Pulmonary lymph node (tissue), 1 donor: Measurements from ENCODE around the genes PEX6 and YIPF3.

DNA sequence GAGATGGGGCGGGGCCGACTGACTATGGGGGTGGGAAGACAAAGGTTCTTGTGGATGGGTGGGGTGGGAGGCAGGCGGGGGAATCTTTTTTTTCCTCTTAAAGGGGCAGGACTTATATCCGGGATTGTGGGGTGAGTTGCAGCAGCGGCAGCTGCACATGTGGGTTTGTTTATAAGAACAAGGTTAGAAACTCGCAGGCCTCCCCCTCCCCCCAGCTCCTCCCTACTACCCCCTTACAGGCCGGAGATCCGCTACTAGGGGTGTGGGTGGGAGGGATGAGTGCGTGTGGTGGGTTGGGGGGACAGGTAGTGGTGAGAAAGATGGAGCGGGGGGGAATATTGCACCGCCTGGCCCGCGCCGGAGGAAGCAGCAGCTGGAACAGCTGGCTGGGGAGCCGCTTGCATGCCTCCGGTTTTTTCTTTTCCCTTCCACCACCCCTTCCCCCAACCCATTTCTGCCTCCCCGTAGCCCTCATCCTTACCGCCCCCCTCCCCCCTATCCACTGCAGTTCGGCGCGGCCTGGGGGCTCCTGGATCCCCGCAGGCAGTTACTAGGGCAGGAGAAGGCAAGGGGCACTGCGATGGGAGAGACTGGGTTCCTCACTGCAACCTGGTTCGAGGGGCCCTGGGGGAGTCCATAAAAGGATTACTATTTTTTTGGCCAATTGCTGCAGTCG lies 467 bp upstream of the TBCC start:
- PRO-cap: bidirectional peak, plus-strand start at position 127 of the sequence, minus-strand start outside the sequence; bidirectional peak, plus-strand start at position 376 of the sequence, minus-strand start at position 167 of the sequence; bidirectional peak, plus-strand start at position 507 of the sequence, minus-strand start at position 427 of the sequence; bidirectional peak, plus-strand start outside the sequence, minus-strand start at position 611 of the sequence

DNA sequence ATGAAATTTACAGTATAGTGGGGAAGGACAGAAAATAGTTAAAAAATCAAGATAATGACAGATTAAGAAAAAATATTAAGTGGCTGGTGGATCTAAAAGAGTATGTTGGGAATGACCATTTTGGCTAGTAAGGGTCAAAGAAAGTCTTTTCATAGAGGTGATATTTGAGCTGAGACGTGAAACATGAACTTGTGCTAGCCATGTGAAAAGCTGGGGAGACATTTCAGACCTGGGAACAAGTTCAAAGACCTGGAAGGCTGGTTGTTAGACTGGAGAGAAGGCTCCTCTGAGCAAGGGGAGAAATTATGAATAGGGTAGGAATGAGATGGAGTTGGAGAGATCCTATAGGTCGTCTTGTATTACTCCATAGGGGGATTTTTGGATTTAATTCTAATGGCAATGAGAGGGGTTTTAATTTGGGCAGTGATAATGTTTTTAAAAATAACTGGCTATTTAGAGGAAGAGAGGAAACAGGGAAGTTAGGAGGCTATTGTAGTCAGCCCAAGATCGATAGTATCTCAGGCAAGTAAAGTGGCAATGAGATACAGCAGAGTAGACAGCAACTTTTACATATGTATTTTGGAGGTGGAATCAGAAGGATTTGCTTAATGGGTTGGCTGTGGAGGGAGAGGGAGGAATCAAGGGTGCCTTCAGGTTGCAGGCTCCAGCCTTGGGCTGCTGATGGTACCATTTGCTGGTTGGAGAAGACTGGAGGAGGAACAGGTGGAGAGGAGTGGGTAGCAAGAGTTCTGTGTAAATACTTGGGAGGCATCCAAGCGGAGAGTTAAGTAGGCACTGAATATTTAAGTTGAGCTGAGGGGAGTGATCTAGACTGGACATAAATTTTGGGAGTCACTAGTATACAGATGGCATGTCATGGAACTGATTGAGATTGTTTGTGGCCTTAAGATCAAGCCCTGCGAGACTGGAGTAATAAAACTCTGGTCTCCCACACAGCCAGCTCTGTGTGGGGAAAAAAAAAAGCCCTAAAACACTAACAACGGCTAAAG lies 5.0 kb downstream of the BICRAL start:
- PRO-cap: no peak

DNA sequence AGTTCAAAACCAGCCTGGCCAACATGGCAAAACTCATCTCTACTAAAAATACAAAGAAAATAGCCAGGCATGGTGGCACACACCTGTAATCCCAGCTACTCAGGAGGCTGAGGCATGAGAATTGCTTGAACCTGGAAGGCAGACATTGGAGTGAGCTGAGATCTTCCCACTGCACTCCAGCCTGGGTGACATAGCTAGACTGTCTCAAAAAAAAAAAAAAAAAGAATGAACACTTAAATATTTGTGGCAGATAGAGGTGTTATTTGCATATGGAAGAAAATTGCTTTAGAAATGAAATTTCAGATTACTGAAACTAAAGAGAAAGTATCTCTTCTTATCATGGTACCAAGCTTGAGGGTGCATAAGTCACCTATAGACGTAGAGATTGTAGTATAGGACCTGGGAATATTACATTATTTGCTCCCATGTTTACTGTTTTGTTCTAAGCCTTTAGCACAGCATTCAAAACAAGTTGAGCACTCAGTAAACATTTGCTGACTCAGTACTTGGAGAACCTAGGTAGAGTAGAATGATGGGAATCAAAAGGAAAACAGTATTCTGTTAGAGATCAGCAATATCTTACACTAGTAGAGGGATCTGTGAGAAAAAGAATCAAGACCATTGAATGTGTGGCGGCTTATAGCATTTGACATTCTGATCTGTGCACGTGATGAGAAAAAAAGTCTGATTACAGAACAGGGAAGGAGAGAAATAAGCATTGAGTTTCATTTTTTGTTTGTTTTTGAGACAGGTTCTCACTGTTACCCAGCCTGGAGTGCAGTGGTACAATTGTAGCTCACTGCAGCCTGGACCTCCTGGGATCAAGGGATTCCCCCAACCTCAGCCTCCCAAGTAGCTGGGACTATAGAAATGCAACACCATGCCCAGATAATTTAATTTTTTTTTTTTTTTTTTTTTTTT lies 7.8 kb downstream of the BICRAL start:
- PRO-cap: no peak

GRCh38 chr6:42962838-42963681 lies 2.5 kb downstream of the GNMT start:
- PRO-cap: no peak

GRCh38 chr6:42963878-42964480 lies 3.4 kb downstream of the GNMT start:
- PRO-cap: no peak

DNA sequence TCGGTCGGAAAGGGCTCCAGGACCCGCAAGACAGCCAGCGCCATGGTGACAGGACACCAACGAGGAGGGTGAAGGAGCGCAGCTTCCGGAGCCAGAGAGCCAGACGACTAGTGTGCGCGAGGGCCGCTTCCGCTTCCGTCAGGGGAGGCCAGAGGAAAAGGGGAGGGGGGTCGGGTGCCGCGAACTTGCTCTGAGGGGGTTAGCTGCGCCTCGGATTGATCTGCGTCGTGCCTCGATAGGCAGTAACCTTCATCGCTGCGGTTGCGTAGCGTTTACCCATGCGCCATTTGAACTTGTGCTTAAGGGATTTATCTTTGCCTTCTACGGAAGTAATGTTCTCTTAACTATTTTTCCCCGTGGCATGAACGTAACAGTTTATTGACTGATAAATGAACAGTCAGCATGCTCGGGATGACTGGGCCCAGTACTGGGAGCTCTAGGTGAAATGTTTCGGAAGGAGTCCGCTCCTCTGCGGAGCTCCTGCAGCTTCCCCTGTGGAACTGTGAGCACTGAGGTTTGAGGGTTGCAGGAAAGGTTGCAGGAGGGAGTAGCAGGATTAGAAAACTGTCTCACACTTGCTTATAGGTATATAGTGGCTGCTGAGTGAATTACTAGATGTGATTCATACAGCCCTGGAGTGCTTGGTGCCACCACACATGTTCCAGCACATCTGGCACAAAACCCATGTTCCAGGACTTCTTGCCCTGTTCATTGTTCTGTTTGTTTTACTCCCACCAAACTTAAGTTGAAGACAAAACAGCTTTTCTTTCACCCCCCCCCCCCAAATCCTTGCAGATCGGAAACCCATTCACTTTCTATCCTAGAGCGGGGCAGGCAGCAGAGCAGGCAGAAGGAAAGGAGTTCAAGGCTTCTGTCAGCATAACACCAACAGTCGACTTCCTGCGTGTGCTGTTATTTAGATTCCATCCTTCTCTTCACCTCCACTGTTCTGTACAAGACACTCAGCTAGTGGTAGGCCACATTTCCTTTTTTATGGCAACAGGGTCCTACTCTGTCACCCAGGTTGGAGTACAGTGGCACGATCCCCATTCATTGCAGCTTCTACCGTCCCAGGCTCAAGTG lies at the start of gene PEX6:
PEX6 (minus strand) TSS at position 75 of the 1,083 bp plus-strand sequence.
- PRO-cap: bidirectional peak, plus-strand start at position 182 of the sequence, minus-strand start at position 98 of the sequence

DNA sequence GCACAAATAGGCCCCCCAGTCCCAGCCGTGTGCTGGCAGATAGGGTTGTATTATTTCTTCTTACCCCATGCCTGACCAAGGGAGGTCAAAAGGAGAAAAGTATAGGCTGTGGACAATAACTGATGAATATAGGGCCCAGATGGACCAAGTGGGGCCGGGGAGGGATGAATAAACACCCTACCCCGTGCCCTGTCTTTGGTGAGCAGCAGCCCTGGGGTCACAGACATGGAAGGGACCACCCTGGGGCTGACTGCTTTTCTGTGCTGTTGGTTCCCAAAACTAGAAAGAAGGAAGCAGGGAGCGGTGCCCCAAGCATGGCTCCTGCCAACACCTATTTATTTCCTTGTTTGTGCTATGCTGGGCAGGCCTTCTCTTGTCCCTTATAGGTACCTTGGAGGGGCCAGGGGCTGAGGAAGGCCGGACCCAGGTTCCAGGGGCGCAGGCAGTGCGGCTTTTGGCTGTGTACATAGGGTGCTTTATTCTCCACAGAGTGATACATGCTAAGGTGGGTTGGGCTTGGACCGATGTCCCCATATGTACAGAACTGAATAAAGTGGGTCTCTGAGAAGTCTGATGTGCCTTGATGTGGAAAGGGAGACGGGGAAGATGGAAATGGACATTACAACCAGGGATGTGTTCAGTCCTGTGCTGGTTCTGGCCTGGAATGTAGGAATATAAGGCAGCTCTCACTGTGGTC lies 1.8 kb downstream of the MEA1 start:
- PRO-cap: unidirectional peak, plus-strand start at position 404 of the sequence

DNA sequence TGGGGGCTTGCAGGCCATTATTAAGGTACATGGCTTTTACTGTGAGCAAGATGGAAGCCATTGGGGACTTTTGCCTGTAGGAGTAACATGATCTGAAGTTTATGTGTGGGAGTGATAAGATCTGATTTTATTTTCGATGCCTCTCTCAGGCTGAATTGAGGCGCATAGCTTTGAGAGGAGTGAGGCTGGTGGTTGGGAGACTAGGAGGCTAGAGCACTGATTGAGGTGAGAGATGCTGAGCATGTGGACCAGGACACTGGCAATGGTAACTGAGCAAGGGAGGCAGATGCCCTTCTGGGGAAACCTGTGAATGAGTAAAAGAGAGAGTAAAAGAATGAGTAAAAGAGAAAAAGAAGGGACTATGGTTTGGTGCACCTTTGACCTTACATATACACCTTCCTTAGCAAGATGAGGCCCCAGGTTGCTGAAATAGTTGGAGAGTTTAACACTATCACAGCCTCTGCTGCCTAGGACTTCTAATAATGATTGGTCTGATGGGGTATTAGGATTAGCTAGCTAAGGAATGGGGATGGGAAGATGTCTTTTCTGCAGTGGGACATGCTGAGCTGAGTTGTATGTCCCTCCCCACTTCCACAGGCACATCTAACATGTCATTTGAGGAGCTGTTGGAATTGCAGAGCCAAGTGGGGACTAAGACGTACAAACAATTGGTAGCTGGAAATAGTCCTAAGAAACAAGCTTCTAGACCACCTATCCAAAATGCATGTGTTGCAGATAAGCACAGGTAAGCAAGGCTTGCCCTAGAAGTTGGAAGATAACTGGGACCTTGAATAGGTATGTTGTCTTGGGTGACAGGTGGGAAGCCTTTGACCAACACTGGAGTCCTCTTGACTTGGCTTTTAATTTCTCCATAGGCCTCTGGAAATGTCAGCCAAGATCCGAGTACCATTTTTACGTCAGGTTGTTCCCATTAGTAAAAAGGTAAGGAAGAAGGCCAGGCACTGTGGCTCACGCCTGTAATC lies 3.3 kb downstream of the RRP36 start:
- PRO-cap: no peak

DNA sequence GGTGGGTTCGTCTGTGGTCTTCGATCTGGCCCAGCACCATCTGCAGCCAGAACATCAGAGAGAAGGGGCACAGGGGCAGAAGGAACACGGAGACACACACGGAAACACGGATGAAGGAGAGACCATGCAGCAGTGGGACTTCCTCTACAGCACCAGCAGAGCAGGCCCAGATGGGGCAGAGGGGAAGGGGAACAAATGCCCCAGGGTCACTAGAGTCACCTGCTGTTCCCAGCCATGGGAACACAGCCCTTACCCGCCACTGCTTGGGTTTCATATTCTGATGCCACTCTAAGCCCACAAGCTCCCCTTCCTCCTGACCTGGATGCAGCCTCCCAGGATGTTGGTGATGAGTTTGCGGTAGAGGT lies 7.1 kb downstream of the CUL7 start:
- PRO-cap: no peak

- PRO-cap: no peak
These were observed 23.8 kb upstream of the SRF start for GRCh38 chr6:43147285-43147655.

- PRO-cap: no peak
These were observed 814 bp downstream of the ZNF318 start for GRCh38 chr6:43368551-43369115.

GRCh38 chr6:43455716-43456238 lies 429 bp upstream of the DLK2 start:
- PRO-cap: unidirectional peak, minus-strand start at chr6:43455872; unidirectional peak, minus-strand start at chr6:43455899

GRCh38 chr6:43496306-43497136 lies 13.6 kb downstream of the LRRC73 start:
- PRO-cap: no peak

GRCh38 chr6:43499268-43499715 lies 10.9 kb downstream of the LRRC73 start:
- PRO-cap: no peak

DNA sequence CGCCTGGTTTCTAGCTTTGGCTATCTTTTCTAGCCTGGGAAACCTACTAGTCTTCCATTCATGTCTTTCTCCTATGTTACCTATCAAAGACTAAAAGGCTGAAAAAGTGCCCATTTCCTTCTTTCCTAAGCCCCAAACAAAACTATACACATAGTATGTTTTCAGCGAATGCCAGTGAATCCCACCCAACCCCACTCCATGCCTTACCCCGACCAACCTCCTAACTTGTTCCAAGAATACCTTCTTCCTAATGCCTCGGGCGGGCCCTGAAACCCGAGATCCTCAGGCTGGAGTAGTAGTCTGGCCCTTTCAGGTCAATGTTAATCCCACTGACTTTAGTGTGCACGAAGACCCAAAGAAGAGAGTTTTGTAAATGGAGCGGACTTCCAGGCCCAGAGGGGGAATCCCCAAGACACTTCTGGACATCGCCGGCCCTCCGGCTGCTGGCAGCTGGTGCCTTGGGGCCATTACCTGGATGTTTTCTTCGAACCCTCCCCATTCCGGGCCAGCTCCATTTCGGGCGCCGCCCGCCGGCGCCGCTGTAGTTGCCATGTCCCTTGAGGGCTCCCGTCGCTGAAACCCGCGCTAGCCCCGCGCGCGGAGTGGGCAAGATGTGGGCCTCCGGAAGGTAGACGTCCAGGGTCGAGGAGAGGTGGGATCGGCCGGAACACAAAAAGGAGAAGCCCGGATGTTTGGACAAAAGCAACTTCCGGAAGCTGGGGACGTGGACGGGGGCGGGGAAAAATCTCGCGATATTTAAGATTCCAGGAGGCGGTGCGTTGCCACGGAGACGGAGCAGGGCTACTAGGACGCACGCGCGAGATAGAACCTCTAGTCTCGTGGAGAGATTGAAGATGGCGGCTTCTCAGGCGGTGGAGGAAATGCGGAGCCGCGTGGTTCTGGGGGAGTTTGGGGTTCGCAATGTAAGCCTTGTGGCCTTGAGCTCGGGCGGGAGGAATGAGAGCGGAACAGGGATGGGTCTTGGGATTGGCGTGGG lies at the start of gene YIPF3:
YIPF3 (minus strand) TSS at position 671 of the 997 bp plus-strand sequence.
- PRO-cap: bidirectional peak, plus-strand start at position 834 of the sequence, minus-strand start at position 671 of the sequence

DNA sequence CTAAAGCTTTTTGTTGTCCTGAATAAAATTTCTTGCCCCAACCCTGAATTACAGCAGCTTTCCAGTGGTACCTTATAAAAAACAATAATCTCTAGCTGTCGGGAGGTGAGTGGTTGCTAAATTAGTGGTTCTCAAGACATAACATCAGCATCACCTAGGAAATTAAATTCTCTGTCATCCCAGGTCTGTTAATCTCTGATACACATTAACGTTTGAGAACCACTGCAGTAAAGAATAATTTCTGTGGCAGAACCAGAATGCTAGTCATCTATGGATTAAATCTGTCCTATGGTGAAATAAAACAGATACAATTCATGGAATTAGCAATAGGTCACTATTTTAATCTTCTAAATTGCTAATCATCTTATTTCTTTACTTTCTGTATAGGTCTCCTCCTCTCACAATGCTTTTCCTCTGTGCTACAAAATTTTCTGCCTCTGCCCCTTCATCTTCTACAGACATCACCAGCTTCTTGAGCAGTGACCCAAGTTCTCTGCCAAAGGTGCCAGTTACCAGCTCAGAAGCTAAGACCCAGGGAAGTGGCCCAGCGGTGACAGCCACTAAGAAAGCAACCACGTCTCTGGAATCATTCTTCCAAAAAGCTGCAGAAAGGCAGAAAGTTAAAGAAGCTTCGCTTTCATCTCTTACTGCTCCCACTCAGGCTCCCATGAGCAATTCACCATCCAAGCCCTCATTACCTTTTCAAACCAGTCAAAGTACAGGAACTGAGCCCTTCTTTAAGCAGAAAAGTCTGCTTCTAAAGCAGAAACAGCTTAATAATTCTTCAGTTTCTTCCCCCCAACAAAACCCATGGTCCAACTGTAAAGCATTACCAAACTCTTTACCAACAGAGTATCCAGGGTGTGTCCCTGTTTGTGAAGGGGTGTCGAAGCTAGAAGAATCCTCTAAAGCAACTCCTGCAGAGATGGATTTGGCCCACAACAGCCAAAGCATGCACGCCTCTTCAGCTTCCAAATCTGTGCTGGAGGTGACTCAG lies 15.5 kb downstream of the GTPBP2 start:
- PRO-cap: no peak

- PRO-cap: no peak
These were observed 2.2 kb upstream of the GTPBP2 start for GRCh38 chr6:43631091-43631773.

GRCh38 chr6:43668689-43669612 lies 18.6 kb downstream of the MRPS18A start:
- PRO-cap: no peak

- PRO-cap: no peak
These were observed 779 bp downstream of the MRPS18A start for GRCh38 chr6:43686605-43687419.

DNA sequence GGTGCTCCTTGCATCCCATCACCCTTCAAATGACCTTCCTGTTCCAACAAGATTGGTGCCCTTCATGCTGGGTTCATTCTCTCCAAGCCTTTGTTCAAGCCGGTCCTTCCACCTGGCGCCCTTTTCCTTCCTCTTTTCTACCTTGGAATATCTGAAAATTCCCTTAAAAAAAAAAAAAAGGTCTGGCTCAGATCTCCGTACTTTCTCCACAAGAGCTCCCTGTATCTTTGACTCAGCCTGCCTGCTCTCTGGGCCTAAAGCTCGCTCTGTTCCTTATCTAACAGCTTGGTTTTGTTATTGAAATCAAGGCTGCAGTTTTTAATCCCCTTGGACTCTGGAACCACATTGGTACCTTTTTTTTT lies 22.2 kb upstream of the MRPS18A start:
- PRO-cap: no peak